NB4 (cell line): ENCODE measurements around a stretch of chr14.

- RRBS, result no CpG with 5 or more reads among the region's 42 CpGs
Observed at GRCh38 chr14:105336085-105337087, 21.8 kb downstream of the PACS2 start.

DNA sequence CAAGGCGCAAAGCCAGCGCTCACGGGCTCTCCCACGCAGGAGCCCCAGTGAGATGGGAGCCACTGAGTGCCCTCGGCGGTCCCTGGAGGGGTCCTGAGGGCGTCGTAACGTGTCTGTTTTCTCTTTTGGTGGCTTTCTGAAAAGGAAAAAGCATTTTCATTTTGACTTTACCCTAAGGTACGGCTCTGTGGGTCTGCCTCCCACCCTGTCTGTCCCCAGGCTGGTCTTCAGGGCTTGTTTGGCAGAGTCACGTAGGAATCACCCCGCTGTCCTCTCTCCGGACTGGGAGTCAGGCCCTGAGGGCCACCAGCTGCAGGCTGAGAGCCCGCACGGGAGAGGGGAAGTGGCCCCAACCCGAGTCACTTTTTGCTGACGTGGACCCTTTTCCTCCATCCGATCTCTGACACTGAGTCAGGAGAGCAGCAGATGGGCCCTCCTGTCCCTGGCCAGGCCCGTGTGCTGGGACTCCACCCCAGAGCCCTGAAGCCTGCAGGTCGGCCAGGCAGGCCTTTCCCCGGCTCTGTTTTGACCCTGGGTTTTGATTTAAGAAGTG, 12.7 kb upstream of the TEX22 start:
- RRBS, result no CpG with 5 or more reads among the region's 21 CpGs

DNA sequence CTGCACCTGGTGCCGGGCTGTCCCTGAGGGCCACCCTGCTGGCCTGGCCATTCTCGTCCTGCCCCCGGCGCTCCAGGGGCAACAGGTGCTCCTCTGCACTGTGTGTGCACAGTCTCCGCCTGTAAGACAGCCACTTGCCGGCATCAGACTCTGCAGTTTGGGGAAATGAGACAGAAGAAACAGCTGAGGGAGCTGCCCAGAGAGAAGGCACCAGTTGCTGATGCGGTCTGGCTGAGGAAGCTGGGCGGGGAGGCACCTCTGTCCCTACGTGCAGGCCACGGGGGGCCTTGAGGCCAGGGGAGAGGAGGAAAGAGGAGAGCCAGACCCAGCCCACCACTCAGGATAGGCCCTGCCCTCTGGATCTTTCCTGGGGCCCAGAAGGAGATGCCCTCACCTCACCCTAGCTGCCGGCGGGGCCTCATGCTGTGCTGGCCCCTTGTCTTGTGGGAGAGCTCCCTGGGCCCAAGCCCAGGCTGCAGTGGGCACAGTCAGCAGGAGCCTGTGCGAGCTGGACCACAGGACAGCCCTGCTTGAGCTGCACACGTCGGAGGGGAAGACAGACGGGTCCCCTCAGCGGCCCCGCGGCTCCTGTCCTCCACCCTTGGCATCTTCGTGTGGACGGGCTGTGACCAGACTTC, 9.6 kb upstream of the TEX22 start:
- RRBS, result 95% methylated on average over 6 of the region's 21 CpGs

- RRBS, result no CpG with 5 or more reads among the region's 17 CpGs
Observed at GRCh38 chr14:105399134-105399854, 956 bp downstream of the TEX22 start.

DNA sequence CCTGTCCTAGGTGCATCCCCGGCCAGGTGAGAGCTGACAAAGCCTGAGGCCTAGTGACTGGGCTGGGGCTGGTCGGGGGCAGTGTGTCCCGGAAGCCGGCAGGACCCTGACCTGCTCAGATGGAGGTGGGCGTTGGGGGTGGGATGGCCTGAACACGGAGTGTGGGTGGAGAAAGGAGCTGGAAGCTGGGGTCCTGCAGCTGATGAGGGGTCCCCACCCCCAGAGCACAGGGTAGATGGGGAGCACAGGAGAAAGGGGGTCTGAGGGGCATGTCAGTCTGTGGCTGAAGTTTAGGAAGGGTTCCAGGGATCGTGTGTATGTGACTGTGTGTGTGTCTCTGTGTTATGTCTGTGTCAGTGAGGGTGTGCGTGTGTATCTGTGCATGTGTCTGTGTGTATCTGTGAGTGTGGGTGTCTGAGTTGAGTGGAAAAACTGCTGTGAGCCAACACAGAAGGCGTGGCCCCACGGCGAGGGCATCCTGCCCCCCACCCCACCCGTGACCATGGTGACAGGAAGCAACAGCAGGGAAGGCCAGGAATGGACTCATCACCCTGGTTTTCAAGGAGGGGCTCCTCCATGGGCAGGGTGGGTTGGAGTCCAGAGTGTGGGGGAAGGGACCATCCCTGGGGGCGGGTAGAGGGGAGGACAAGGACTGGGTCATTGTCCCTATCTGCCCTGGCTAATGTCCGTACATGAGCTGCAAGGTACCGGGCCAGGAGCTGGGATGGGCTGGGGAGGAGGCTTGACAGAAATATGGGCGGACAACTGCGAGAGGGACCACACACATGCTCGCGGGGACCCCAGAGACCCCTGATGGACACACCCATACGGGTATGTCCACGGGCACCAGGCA, 2.2 kb upstream of the CRIP1 start:
- RRBS, result 65% methylated on average over 3 of the region's 21 CpGs

DNA sequence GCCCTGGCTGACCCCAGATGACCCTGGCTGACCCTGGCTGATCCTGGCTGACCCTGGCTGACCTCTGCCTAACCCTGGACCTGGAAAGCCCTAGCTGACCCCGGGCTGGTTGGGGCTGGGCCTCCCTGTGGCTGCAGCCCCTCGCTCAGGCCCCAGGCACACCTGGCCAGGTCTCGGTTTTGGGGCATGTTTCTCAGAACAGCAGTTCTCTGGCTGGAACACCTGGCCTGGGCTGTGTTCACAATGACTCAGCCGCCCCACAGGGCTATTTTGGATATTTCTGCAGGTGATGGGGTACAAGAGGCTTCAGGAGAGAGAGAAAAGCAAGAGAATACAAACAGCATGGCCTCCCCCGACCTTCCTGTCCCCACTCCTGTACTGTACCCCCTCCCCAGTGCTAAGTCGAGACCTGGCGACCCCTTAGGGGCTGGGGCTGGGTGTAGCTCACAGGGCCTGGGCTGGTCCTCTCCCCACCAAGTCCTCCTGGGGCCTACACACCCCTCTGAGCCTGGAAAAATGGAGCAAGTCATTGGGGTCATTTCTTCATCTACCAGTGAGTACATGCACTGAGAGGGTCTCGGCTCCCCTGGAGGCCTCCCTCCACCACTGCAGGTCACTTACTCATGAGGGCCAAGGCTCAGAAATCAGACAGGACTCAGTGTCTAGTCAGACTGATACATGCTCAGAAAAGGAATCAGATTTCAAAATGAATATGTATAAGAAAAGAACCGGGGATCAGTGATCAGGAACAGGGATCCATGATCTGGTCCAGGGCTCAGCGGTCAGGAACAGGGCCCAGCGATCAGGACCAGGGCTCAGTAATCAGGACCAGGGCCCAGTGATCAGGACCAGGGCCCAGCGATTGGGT, 55.8 kb downstream of the TMEM121 start:
- RRBS, result no CpG with 5 or more reads among the region's 12 CpGs

- RRBS, result 100% methylated on average over 2 of the region's 24 CpGs
Observed at GRCh38 chr14:105818499-105819399, 292.4 kb downstream of the TMEM121 start.

GRCh38 chr14:105854833-105855321, 328.5 kb downstream of the TMEM121 start:
- RRBS, result 96% methylated on average over 5 of the region's 15 CpGs

GRCh38 chr14:105855322-105856460, 329.3 kb downstream of the TMEM121 start:
- RRBS, result 97% methylated on average over 10 of the region's 60 CpGs

DNA sequence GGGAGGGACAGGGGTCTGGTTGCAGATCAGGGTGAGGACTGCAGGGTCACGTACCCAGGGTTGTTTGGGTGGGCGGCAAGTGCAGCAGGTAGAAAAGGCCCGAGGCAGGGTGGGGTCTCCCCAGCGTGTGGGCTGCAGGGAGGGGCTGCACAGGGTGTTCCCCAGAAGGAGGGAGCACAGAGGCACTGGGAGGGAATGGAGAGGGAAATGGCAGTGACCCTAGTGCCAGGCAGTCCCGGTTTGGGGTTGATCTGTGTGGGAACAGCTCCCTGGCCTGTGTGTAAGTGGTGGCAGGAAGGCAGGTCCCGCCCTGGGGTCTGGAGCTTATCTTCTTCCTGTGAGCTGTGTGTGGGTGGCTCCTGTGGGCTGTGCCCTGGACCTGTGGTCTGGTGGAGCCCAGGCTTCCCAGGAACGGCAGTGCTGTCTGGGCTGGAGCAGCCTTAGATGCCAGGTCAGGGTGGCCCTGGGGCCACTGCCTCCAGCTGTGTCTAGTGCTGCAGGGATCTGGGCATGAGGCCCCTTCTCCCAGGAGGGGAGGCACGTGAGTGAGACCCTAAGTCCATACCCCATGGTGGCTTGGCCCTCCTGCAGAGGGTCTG, 363.4 kb downstream of the TMEM121 start:
- RRBS, result no CpG with 5 or more reads among the region's 8 CpGs

DNA sequence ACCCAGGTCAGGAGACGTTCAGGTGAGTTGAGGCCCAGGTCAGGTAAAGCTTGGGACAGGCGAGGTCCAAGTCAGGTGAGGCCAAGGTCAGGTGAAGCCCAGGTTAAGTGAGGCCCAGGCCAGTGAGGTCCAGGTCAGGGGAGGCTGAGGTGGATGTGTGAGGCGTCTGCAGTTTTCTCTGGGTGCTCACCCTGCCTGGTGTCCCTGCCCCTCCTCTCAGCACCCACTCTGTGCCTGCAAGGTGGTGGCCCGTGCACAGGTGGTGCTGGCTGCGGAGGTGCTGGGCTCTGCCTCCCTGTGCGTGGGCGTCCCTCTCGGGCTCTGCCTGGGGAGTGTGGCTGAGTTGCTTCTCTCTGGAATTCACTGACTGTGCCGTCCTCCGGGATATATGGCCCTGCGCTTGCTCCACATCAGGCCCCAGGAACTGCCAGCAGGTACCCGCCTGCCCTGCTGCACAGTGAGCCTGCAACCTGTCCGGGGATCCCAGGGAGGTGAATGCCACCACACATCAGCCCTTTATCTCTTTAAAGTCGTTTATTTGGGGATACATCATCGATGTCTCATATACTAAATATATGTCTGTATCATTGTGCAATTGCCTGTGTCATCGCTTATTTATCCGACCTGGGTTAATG, 379.1 kb downstream of the TMEM121 start:
- RRBS, result 98% methylated on average over 2 of the region's 17 CpGs

DNA sequence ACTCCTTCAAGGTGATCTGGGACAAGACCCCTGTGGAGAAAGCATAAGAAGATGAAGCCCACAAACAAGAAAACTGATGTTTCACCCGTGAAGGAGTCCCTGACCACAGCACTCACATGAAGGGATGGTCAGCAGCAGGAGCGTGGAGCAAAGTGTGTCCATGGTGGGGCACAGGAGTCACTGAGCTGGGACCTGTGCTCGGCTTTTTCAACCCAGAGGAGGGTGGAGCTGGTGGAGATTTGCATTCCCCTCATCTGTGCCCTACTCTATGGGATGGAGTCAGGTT, 511.7 kb downstream of the TMEM121 start:
- RRBS, result no CpG with 5 or more reads among the region's 3 CpGs

- RRBS, result no CpG with 5 or more reads among the region's 2 CpGs
Observed at GRCh38 chr14:106509940-106510139, 983.5 kb downstream of the TMEM121 start.

GRCh38 chr14:106538250-106538516, 1011.8 kb downstream of the TMEM121 start:
- RRBS, result no CpG with 5 or more reads among the region's 2 CpGs

DNA sequence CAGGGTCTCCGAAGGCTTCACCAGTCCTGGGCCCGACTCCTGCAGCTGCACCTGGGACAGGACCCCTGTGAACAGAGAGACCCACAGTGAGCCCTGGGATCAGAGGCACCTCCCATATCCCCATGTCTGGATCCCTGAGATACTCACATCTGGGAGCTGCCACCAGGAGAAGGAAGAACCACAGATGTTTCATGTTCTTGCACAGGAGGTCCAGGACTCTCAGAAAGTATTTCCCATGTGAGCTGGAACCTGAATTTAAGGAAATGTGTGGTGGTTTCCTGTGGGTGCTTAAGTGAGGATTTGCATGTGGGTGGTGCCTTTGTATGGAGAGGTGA, 1101.1 kb downstream of the TMEM121 start:
- RRBS, result no CpG with 5 or more reads among the region's 2 CpGs

DNA sequence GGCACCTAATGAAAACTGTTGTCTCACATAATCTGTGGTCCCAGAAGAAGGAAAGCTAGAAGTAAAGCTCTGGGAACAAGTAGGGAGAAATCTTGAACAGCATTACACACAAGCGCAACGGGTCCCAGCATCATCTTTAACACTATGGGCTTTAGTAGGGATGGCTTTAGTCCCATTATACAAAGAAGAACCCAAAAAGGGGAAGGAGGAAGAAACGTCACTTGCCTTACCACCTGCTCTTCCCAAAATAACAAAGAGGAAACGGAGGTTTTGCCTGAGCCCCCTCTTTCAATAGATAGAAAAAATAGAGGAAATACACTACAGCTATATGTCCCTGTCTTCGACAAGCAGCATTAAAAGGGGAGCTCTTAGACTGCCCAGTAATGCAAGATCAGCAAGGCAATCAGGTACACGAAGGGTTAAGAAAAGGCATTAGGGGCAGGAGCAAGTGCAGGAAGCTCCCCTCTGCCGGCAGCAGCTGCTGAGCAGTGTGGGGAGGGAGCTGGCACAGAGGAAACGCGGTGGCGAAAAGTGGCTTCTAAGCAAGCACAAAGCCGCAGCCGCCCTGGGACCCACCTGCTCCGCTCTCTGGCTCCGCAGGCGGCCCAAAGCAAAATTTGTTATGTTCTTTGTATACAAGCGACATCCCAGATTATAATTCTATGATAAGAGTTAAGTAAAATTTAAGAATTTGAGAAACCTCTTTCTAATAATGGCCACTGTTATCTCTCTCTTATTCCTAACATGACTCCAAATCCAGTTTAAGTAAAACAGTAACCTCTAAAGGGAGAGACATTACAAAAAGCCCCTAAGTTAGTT, 1172.4 kb downstream of the TMEM121 start:
- RRBS, result no CpG with 5 or more reads among the region's 16 CpGs